Daoy (cell line): ENCODE measurements around a stretch of chr7.

GRCh38 chr7:76991955-76992473 is 40.1 kb downstream of the SPDYE17 start:
- RAMPAGE, long total RNA: no peak

GRCh38 chr7:77006410-77006834 is 25.7 kb downstream of the SPDYE17 start:
- RAMPAGE, long total RNA: no peak

- RAMPAGE, long total RNA: no peak
These were observed 22.1 kb downstream of the SPDYE17 start for GRCh38 chr7:77009944-77010514.

DNA sequence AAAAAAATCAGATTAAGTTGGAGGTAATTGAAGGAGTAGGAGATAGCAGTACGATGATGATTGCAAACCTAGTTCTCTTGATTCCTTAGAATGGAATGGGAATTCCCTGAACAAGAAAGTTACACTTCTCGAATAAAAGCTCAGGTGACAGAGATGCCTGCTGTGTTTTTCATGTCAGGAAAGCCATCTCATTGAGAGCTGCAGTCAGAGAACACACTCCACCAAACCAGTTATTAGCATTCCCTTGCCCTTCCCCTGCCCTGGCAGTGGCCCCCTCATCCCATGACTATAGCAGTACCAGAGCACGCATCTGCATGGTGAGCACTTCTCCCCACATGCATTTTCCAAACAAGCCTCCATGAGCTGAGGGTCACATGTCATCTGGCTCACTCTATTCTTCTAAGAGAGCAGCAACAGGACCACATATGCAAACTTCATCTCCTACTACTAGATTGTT is 42.4 kb upstream of the FGL2 start:
- RAMPAGE, long total RNA: no peak

GRCh38 chr7:77287285-77287665 is 87.7 kb upstream of the FGL2 start:
- RAMPAGE, long total RNA: no peak

GRCh38 chr7:77337967-77338665 is 78.0 kb downstream of the GSAP start:
- RAMPAGE, long total RNA: no peak

DNA sequence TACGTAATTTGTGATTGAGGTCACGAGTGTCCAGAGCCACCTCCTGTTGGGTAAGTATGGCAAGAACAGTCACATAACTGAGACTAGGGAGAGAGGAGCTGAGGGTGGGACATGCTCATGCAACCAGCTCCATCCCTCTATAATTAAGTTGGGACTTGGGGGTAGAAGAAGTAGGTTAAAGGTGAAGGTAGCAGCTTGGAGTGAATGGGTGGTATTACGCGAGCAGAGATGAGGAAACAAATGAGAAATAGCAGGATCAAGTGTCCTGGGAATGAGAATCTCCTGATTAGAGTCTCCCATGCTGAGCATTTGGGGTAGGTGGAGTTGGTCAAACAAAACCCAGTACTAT is 77.1 kb downstream of the GSAP start:
- RAMPAGE, long total RNA: no peak

GRCh38 chr7:77348466-77348946 is 67.6 kb downstream of the GSAP start:
- RAMPAGE, long total RNA: no peak

GRCh38 chr7:77415271-77415847 is 790 bp downstream of the GSAP start:
- RAMPAGE, long total RNA: no peak

DNA sequence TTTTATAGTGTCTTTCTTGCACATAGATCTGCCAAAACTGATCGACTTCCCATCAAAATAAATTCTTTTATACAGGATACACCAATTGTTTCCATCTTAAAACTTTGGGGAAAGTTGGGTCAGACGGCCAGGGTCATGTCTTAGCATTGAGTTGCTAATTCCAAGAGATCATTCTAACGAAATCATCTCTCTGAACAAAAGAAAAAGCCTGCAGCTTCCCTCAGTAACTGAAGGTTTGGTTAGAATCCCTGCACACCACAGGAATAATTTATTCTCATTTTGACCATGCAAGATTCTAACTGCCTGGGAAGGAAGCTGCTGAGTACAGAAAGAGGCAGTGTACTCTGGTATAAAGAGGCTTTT is 77.1 kb upstream of the RSBN1L start:
- RAMPAGE, long total RNA: no peak

DNA sequence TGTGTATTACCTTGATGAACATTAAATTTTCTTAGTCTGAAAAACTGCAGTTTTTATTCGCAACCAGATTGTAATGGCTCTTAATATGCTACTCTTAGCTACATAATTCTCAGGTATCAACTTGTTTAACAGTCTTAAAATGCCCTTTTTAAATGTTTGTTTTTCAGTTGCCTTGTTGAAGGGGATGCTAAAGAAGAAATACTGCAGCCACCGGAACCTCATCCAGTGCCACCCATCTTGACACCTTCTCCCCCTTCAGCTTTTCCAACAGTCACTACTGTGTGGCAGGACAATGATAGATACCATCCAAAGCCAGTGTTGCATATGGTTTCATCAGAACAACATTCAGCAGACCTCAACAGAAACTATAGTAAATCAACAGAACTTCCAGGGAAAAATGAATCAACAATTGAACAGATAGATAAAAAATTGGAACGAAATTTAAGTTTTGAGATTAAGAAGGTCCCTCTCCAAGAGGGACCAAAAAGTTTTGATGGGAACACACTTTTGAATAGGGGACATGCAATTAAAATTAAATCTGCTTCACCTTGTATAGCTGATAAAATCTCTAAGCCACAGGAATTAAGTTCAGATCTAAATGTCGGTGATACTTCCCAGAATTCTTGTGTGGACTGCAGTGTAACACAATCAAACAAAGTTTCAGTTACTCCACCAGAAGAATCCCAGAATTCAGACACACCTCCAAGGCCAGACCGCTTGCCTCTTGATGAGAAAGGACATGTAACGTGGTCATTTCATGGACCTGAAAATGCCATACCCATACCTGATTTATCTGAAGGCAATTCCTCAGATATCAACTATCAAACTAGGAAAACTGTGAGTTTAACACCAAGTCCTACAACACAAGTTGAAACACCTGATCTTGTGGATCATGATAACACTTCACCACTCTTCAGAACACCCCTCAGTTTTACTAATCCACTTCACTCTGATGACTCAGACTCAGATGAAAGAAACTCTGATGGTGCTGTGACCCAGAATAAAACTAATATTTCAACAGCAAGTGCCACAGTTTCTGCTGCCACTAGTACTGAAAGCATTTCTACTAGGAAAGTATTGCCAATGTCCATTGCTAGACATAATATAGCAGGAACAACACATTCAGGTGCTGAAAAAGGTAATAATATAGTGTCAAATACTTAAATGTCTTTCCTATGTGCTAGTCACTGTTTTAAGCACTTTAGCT is 69.3 kb upstream of the RSBN1L start:
- RAMPAGE, long total RNA: no peak

DNA sequence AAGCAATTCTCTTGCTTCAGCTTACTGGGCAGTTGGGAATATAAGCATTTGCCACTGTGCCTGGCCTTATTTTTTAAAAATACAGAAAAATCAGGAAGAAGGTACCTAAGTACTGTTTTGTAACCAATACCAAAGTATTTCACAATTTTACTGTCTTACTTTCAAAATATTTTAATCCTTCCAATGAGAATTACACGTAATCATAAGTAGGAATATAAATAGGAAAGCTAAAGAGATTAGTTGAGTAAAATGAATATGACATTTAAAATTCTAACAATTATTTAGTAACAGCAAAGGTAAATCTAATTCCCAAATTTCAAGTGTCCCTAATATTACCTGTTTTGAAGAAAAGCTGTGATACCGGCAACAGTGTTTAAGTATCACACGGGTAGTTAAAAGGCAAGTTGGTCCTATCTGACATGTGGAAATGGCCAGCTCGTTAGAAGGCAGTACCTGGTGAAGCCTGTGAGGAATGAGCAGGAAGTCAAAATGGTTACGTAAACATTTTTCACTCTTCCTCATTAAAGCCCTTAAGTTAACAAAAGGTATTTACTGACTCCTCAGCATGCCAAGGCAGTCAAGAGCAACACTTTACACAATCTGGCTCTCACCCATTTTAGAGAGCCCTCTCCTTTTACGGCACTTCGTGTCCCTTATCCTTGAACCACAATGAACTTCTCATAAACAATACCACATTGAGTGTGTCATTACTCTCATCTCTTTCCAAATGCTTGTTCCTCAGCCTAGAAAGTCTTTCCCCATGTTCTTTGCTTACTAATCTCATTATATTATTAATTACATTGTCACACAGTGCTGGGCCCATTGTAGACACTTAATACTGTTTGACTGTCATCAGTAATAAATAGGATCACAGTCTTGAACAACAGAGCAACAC is 11.1 kb upstream of the RSBN1L start:
- RAMPAGE, long total RNA: no peak

DNA sequence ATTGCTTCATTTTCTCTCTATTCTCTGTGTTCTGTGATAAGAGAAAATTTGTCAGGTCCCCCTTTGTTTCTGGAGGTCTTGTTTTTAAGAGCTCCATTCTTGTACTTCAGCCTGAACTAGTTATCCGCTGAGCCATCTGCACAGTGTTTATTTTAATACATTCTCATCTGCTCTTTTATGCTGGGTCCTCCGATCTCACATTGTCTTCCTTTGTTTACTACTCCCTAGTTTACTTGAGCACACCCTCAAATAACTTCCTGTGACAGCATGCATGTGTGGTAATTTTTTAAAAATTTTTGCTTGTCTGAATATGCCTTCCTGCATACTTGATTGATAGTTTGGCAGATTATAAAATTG is 31.7 kb downstream of the RSBN1L start:
- RAMPAGE, long total RNA: no peak

DNA sequence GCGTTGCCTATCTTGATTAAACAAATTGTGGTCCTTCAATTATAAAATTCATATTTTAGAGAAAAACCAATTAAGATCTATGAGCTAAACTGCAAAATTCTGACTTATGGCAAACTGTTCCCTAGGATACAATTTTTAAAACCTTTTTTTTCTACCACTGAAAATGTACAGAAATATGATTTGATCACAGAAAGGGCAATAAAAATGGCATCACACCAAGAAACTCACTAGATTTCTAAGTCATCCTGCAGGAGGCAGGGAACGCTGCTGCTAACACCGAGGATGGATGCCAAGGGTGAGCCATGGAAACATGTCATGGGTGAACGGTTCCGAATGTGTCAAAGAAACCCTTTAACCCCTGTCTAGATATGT is 220.2 kb upstream of the TMEM60 start:
- RAMPAGE, long total RNA: no peak

- RAMPAGE, long total RNA: no peak
These were observed 261.9 kb downstream of the MAGI2 start for GRCh38 chr7:79191449-79192065.

DNA sequence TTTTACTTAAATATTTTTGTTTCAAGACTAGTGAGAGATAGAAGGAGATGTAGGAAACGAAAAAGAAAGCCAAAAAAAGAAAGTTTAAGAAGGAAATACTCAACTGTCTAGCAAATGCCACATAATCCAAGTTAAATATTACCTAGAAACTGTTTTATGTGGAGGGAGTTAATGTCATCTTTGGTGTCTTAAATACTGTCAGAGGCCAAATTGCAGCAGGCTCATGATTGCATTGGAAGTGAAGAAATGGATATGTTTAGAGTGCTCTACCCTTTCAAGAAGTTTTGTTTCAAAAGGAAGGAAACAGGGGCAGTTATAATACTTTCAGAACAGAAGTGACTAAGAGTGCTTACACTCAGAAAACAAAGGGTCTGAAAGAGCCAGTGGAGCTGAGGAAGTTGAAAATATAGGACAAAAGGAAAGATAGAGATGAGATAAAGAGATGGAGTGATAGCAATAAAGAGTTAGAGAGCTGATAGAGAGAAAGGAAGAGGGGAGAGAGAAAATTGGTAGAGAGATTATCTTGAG is 28.1 kb upstream of the GNAI1 start:
- RAMPAGE, long total RNA: no peak

- RAMPAGE, long total RNA: no peak
These were observed 54.4 kb downstream of the GNAI1 start for GRCh38 chr7:80188971-80189455.

DNA sequence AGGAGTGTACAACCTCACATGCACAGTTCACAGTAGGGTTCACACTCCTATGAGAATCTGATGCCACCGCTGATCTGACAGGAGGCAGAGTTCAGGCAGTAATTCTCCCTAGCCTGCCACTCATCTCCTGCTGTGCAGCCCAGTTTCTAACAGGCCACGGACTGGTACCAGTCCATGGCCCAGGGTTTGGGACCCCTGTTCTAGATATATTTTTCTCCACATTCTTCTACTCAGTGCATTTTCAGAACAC is 119.0 kb downstream of the GNAT3 start:
- RAMPAGE, long total RNA: no peak

DNA sequence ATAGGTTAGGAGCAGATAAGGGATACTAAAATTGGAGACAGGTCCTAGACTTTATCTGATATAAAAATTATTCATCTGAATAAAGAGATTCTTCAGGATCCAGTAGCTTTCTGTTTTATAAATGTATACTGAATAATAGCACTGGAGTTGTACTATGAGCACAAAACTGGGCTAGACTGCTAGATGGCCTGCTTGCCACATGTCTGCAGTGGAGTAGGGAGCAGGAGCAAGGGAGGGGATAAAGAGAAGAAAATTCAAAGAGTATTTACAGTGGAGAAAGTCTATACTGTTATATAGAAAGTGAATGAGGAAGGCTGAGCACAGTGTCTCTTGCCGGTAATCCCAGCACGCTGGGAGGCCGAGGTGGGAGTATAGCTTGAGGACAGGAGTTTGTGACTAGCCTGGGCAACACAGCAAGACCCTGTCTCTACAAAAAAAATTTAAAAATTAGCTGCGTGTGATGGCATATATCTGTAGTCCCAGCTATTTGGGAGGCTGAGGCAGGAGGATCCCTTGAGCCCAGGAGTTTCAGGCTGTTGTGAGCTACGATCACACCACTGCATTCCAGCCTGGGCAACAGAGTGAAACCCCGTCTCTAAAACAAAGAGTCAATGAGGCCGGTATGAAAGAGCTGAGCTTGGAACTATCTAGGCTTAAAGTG is 41.7 kb downstream of the CD36 start:
- RAMPAGE, long total RNA: no peak

- RAMPAGE, long total RNA: no peak
These were observed 119.8 kb downstream of the CD36 start for GRCh38 chr7:80758330-80758569.